Metastatic Breast Carcinoma in the Brain (tissue), 10 donors: ENCODE measurements around the genes MED15 and UBE2L3.

- PRO-cap, 10 experiments: peak in 5 of 10 experiments; most common plus-strand start chr22:20118103 (in 3); most common minus-strand start chr22:20118002 (in 4)
These were observed 948 bp upstream of the TRMT2A start for GRCh38 chr22:20117862-20118486.

DNA sequence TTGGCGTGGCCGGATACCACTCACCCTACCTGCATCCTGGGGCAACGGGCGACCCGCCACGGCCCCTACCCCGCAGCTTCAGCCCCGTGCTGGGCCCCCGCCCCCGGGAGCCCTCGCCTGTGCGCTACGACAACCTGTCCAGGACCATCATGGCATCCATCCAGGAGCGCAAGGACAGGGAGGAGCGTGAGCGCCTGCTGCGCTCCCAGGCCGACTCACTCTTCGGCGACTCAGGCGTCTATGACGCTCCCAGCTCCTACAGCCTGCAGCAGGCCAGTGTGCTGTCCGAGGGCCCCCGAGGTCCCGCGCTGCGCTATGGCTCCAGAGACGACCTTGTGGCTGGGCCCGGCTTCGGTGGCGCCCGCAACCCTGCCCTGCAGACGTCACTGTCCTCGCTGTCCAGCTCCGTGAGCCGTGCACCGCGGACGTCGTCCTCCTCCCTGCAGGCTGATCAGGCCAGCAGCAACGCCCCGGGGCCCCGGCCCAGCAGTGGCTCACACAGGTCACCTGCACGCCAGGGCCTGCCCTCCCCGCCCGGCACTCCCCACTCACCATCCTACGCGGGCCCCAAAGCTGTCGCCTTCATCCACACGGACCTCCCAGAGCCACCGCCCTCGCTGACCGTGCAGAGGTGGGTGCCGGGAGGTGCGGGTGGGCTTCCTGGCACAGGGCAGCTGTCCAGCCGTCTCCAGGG, 7.6 kb downstream of the CCDC188 start:
- PRO-cap, 10 experiments: no peak in any of the 10 experiments

DNA sequence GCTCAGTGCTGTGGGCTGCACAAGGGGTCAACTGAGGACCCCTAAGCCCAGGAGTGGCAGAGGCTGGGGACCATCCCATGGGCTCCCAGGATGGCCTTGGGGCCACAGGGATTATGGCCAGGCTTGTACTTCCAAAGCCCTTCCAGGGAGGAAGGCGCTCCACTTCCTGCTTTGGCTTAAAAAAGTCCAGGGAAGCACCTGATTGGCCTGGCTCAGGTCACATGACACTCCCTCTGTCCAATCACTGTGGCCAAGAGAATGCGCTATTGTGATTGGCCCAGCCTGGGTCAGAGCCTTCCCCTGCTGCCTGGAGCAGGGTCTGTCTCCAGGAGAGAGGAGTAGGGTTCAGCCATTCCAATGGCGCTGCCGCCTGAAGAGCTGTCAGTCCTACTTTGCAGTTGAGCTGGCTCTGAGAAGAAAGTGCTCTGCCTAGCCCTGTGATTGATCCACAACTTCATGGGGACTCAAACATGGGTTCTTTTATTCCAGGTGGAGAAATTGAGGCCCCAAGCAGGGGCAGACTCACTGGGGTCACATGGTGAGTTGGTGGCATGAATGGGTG, 48.3 kb downstream of the RTN4R start:
- PRO-cap, 10 experiments: no peak in any of the 10 experiments

- PRO-cap, 10 experiments: no peak in any of the 10 experiments
These were observed 14.2 kb downstream of the ZNF74 start for GRCh38 chr22:20408124-20408580.

DNA sequence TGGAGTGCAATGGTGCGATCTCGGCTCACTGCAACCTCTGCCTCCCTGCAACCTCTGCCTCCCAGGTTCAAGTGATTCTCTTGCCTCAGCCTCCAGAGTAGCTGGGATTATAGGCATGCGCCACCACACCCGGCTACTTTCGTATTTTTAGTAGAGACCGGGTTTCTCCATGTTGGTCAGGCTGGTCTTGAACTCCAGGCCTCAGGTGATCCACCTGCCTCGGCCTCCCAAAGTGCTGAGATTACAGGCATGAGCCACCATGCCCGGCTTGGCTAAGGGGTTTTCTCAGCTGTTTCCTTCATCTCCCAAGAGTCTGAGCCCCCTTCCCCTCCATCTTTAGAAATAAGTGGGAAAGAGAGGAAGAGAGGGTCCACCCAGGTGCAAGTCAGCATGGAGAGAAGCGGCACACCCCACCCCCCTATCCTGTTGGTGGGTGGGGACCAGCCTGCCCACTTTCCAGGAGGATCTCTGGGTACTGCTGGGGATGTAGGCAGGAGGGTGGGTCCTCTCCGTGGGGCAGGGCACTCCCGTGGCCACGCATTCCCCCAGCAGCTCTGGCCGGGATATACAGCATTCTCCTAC, 9.2 kb downstream of the SCARF2 start:
- PRO-cap, 10 experiments: no peak in any of the 10 experiments

DNA sequence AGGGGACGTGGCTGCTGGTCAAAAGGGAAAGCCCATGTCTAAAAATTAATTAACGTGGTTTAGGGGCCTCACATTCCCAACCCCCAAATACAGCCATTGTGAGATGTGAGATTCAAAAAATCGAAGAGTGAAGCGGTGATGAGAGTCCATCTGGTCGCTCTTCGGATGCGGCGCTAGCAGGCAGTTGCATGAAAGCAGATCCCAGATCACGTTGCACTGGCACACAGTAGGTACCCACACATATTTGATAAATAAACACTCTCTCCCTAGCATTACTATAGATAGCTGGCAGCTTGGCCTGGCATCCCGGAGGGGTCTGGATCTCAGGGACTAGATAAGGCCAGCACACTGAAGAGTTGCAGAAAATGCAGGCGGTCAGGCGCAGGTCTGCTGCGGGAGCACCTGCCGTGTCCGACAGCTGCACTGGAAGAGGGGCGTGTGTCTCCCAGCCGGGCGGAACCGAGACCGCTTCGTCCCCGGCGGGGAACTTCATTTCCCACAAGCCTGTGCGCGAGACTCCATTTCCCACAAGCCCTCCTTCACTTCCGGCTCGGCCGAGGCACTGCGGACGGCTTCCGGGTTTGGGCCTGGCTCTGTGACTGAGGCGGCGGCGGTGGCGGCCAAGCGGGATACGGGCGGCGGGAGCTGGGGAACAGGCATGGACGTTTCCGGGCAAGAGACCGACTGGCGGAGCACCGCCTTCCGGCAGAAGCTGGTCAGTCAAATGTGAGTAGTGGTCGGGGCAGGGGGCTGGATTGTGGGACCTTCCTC, at the start of gene MED15:
MED15 (plus strand) TSS at position 590 of the 771 bp plus-strand sequence.
- PRO-cap, 10 experiments: peak in 10 of 10 experiments; most common plus-strand start position 596 of the sequence (in 9); most common minus-strand start position 438 of the sequence (in 3)

DNA sequence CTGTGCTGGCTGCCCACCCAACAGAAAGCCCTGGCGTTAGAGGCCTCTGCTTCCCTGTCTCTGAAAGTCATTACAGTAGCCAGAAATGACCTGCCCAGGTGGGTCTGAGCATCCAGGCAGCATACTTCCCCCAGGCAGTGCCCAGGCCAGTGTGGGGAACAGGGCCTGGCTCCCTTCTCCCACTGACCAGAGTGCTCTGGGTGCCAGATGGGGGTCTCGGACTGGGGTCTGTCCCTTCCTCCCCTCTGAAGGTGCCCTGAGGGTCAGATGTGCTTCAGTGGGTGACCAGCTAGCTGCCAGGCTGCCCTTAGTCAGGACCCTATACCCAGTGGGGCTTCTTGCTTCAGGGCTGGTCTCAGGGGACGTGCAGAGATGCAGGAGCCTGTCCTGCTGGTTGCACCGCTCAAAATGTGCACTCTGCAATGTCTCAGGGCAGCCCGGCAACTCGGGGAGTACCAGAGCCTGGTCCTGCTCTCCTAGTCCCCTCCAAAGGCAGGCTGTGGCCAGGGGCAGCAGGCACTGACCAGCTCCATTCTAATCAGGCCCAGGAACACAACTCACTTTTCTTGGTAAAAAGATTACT, 80.6 kb downstream of the MED15 start:
- PRO-cap, 10 experiments: peak in 1 of 10 experiments; most common plus-strand start position 327 of the sequence (in 1)

- PRO-cap, 10 experiments: no peak in any of the 10 experiments
These were observed 126.7 kb downstream of the MED15 start for GRCh38 chr22:20634107-20634544.

- PRO-cap, 10 experiments: no peak in any of the 10 experiments
These were observed 48.2 kb upstream of the SERPIND1 start for GRCh38 chr22:20725715-20726178.

- PRO-cap, 10 experiments: no peak in any of the 10 experiments
These were observed 1.9 kb upstream of the SERPIND1 start for GRCh38 chr22:20772018-20772477.

DNA sequence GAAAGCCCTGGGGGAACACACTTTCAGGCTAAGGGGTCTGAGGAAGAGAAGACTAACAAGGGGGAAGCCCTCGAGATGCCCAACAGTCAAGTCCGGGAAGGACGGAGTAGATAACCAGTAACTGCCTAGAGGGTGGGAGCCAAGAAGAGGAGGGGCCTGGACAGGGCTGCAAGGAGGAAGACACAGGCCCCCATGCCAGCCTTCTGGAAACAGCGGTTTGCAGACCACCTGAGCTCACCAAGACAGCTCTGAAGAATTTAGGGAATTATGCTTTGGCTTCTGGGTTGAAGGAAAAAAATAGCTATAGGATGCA, 9.0 kb upstream of the AIFM3 start:
- PRO-cap, 10 experiments: no peak in any of the 10 experiments

DNA sequence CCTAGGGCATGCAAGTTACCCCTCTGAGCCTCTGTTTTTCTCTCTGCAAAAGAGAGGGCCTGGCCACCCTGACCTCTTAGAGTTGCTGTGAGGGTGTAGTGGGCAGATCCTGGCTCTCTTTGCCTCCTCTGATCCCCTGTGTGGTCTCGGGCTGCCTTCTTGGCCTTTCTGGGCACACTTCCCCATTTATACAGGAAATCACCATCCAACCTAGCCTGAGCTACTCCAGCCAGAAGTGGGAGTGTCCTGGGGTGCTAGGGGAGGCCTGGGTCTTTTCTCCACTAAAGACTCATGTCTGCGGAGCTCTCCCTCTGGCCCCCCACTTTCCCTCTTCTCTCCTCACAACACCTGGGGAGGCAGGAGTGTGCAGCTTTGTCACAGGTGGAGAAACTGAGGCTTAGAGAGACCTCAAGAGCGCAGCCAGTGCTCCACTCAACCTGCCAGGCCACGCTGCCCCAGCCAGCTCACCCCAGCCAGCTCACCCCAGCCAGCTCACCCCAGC, 1.3 kb downstream of the AIFM3 start:
- PRO-cap, 10 experiments: no peak in any of the 10 experiments

DNA sequence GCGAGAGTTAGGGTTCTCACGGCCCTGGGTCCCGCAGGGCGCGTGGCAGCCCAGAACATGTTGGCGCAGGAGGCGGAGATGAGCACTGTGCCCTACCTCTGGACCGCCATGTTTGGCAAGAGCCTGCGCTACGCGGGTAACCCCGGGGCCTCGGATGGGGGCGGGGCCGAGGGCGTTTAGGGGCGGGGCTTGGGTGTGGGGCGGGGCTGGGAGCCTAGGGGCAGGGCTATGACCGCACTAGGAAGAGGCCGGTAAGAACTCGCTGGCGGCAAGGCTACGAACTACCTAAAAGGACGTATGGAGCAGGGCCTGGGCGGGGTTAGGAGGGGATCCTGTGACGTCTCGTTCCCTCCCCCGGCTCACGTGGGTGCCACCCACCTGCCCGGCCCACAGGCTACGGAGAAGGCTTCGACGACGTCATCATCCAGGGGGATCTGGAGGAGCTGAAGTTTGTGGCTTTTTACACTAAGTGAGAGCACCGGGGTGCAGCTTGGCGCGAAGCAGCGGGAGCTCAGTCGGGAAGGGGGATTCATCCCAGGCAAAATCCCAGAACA, 2.8 kb upstream of the LZTR1 start:
- PRO-cap, 10 experiments: peak in 6 of 10 experiments; most common plus-strand start position 229 of the sequence (in 2); most common minus-strand start position 110 of the sequence (in 3)

DNA sequence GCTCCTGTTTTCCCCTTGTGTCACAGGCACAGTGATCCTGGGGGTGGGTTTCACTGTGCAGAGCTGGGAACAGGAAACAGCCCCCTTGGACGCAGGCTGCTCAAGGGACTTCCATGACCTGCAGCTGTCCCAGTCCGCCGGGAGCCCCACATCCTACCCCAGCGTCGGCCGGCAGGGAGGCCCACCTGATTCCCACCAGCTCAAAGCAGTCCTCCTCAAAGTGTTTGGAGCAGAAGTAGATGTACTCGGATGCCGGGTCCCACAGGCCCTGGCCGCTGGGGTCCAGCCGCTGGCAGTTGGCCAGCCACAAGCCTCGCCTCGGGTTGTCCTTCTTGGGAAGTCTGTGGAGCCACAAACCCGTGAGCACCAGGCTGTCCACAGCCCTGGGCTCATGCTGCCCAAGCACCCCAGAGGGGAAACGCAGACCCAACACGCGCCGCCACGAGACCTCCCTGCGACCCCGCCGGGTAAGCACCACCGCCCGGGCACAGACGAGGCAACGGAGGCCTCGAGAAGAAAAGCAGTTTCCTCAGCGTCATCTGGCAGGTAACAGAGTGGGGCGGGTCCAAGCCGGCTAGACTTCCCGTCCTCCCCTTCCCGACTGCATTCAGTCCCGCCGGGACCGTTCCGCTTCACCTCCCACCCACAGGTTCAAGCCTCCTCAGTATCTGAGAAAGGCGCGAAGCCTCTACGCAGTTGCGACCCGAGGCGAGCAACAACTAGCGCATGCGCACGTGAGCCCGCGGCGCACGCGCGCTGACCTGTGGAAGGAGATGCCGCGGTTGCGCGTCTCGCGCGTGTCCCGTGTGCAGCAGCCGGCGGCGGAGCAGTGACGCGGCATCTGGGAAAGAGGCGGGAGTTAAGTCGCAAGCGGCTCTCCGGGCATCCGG, 602 bp downstream of the THAP7 start:
- PRO-cap, 10 experiments: peak in 10 of 10 experiments; most common plus-strand start position 610 of the sequence (in 5); most common minus-strand start position 692 of the sequence (in 4)

GRCh38 chr22:21013647-21014023, 1.3 kb upstream of the P2RX6 start:
- PRO-cap, 10 experiments: no peak in any of the 10 experiments

DNA sequence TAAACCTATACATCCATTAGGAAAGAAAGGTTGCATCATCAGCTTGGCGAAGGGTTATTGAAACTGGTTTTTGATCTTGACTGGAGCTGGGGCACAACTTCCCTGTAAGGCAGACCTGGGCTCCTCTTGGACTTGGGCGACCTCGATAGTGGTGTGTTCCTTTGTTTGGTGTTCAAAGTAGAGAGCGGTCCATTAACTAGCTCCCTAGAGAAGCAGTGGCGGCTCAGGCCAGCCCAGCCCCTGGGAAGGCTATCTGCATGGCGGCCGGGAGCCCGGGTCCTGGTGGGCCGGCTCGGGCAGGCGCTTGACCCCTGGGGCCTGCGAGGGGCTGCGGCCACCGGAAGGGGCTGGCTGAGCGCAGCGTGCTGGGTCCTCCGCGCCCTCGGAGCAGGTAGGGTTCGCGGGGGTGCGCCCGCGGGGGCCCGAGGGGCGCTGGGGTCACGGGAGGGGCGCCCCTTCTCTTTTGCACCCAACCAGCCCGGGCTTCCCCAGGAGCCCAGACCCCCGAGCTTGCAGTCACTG, 763 bp upstream of the HIC2 start:
- PRO-cap, 10 experiments: no peak in any of the 10 experiments

DNA sequence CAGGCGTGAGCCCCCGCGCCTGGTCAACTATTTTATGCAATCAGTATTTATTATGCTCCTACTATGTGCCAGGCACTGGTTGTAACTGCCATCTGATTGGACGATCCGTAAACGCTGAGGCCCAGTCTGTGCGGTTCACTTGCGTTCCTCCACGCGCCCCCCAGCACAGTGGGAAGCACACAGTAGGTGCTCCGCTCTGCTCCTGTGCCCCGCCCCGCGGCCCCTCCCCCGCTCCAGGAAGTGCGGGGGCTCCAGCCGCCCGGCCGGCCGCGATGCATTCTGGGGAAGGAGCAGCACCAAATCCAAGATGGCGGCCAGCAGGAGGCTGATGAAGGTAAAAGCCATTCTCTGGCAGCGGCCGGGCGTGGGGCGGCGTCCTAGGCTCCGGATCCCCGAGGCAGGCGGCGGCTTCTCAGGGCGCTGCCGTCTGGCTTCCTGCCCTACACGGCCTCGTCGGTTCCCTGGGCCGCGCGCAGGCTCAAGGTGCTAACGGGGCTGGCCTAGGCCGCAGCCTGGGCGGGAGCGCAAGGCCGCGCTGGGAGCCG, at the start of gene UBE2L3:
UBE2L3 (plus strand) TSS at position 277 of the 545 bp plus-strand sequence.
- PRO-cap, 10 experiments: peak in 10 of 10 experiments; most common plus-strand start position 277 of the sequence (in 7); most common minus-strand start position 225 of the sequence (in 3)

GRCh38 chr22:21598874-21599915, 30.6 kb downstream of the YDJC start:
- PRO-cap, 10 experiments: no peak in any of the 10 experiments

- PRO-cap, 10 experiments: peak in 9 of 10 experiments; most common plus-strand start chr22:21629444 (in 4); most common minus-strand start chr22:21629115 (in 1)
These were observed 722 bp downstream of the YDJC start for GRCh38 chr22:21628946-21629654.

- PRO-cap, 10 experiments: peak in 7 of 10 experiments; most common plus-strand start chr22:21652152 (in 3); most common minus-strand start chr22:21652031 (in 3)
These were observed 9.7 kb downstream of the SDF2L1 start for GRCh38 chr22:21651622-21652459.